Glomerular endothelial cell (primary cell): ENCODE data around the gene CACNB2.

GRCh38 chr10:15313784-15314261, 57.3 kb downstream of the FAM171A1 start:
- RAMPAGE, long total RNA, result no peak

DNA sequence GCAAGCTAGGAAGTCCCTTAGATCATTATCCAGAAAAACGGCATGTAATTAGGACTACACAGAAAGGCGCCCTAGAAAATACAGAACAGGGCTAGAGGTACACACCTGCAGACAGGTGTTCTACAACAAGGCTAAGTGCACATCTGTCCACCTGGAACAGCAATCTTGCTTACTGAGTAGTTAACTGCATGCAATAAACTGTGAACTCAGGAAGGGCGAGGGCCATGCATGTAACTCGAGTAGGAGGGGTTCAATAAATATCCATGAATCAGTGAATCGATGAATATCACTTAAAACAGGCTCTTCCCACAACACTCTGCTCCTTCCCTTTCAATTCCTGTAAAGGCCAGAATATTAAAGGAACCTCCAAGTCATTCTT, 22.0 kb downstream of the FAM171A1 start:
- RAMPAGE, long total RNA, result no peak

DNA sequence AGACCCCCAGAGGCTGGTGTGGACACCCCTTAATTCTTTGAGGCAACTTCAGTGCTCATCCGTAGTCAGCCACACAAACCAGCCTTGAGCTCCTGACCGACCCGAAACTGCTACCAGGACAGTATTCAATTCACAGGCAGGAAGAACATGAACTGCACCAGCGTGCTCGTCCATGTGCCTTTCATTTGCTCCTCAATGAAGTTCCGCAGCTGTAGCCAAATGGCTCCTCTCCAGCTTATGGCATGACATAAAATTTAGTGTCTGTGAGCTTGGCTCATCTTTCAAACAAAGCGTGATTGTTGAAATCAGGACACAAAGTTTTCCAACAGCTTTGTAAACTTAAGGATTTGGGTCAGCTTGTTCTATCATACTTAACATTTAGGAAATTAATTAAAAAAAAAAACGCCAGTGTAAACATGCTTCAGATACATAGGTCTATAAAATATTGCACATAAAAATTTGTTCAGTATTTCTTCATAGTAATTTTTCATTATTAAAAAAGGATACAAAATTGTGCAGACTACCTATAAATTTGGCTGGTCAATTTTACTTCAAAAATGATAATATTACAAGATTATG, 144.2 kb upstream of the FAM171A1 start:
- RAMPAGE, long total RNA, result no peak

DNA sequence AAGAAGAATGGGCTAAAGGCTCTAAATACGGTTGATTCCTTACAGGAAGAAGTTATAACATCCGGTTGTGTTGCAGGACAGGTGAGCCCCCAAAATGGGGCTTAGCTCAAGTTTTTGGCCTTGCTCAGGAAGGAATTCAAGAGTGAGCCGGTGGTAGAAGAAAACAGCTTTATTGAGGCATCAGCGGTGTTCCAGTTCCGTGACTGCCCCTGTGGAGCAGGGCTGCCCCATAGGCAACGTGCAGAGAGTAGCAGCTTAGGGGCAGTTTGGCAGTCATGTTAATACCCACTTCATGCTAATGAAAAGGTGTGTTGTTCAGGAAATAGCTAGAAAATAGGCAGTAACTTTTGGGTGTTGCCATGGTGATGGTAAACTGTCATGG, 36.2 kb upstream of the MINDY3 start:
- RAMPAGE, long total RNA, result no peak

GRCh38 chr10:16828536-16829389, 11.5 kb upstream of the RSU1 start:
- RAMPAGE, long total RNA, result start-site peak on the minus strand at chr10:16828962-16829058, 10 and 28 reads in 2 replicates

GRCh38 chr10:16965977-16966688, 148.9 kb upstream of the RSU1 start:
- RAMPAGE, long total RNA, result no peak

DNA sequence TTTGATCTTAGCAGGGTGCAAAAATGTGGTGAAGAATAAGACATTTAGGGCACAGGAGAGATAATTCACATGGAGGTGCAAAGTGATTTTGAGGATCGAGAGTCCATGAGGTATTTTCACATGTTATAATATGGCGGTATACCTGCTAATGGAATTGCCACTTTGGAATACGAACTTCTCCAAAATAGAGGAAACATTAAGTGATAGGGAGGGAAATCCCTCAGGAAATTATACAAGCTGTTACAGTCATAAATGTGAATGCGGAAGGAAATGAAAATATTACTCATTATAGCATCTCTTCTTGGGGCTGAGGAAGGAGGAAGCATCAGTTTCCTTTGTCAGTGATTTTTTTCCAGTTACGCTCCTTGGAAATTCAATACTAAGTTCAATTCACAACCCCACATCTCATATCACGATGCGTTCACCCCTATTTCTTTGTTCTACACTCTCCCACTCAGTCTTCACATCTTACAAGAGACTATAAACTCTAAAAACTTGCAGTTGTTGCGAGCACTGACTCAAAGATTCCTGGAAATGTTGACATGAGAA, 149.7 kb upstream of the RSU1 start:
- RAMPAGE, long total RNA, result no peak

DNA sequence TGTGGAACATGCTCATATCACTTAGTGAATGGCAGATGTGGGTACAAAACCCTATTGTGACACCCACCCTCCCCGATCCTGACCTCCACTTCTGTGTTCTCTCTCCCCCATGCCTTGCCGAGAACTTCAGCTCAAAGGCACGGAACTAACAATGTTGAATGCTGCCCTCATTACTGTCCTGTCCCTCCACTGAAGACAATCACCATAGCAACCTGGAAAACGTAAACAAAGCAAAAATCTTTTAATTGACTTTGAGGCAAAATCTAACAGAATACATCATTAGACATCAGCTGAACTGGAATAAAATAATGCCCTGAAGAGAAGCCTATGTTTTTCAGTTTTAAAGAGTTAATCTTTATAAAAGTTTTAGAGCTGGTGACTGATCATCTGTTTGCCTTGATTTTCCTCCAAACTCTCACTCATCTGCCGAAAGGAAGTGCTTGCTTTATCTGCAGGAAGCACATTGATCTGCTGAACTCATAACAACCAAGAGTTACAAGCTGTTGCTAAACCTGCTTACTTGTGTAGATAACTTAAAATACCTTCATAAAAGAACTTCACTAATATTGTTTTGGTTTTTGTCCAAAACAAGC, 133.6 kb downstream of the CUBN start:
- RAMPAGE, long total RNA, result no peak

- RAMPAGE, long total RNA, result no peak
These were observed 127.5 kb downstream of the CUBN start for GRCh38 chr10:17001802-17002815.

- RAMPAGE, long total RNA, result no peak
These were observed 100.9 kb downstream of the CUBN start for GRCh38 chr10:17028721-17029197.

GRCh38 chr10:17178938-17179599, 22.4 kb downstream of the TRDMT1 start:
- RAMPAGE, long total RNA, result no peak

GRCh38 chr10:17226622-17227921, 969 bp upstream of the VIM start:
- RAMPAGE, long total RNA, result no peak

GRCh38 chr10:17231797-17232823, 4.1 kb downstream of the VIM start:
- RAMPAGE, long total RNA, result no peak

DNA sequence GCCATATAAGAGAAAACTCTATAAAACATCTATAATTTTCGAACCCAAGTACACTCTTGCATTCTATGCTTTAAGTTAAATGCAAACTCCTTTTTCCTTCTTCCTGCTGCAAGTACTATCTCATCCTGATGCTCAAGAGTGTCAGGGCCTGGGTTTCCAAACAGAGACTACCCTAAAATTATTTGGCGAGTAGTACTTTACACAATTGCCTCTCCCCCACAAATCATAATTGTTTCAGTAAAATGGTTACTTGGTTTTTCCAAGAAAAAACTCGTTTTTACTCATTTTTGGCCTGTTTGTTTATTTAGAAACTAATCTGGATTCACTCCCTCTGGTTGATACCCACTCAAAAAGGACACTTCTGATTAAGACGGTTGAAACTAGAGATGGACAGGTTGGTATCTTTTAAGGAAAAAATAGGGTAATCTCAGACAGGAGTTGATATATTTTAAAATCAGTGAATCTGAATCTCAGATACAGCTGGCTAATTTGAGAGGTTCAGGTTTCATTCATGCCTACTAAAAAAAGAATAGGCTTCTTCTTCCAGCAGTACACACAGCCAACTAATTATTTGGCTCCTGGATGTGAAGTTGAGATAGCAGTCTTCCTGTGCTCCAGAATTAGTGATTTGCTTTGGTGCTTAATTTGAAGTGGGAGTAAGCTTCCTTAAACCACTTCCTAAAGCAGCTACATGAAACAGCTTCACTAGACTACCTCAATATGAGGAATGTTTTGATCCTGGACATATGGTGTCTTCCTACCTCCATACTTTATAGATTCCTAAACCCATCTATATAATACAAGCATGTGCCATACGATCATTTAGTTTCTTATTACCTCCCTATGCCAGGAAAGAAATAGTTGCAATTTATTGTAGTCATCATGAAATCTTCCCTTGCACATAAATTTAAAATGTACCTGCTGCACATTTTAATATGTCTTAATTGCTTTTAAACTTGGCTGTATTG, 8.2 kb downstream of the VIM start:
- RAMPAGE, long total RNA, result no peak

DNA sequence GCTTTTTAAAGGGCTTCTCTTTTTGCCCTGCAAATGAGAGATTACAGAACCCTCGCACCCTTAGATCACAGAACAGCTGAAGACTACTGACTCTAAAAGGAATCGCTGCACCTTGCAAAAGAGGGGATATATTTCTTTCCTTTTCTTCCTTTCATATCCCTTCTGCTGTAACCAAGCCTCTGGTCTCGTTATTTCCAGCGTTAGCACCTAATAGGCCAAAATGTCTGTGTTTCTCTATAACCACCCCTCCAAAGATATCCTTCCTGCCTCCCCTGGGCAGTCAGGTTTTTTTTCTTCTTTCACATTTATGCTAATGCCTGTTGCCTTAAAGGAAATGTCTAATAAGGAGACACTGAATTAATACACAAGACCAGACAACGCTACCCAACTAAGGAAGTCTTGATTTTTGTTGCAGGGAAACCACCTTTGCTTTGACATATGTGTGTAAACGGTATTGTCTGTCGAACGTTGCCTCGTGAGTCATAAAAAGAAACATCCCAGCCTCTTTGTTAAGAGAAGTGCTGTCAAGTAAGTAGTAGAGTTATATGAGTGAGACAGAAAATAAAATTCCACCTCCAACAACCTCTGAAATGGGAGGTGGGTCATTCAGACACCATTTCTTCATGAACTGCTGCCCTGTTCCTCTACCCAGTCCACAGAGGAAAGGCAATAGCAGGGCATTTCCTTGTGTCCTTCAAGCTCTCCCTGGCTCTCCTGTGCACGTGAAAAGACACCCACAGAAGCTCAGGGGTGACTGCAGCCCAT, 10.4 kb downstream of the ST8SIA6 start:
- RAMPAGE, long total RNA, result no peak

GRCh38 chr10:17453620-17453917, 826 bp downstream of the ST8SIA6 start:
- RAMPAGE, long total RNA, result no peak

DNA sequence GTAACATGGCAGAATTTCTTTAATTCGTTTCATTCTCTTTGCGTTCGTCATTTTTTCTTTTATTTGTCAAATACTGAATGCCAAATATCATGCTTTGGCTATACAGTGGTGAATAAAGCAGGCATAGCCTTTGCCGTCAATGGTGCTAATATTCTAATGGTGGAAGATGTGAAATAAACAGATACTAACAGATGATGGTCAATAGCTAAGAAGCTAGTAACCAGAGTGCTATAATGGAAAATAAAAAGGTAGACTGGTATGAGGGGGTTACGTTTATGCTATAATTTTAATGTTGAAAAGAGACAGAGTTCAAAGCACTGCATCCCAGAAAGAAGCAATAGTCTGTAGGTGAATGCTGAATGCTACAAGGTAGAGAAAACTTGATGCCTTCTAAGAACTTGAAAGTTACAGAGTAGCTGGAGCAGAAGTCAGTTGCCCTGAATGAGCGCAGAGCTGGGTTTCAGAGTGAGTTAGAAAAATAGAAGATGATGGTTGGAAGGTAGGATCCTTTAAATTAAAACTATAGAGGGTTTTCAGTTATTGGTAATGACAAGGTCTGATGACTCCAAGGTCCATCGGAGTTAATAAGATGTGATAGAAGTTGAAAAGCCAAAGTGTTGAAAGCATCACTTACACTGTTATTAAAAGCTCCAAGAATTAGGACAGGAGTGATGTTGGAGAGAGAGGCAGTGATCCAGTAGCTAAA, 23.7 kb downstream of the STAM start:
- RAMPAGE, long total RNA, result no peak

DNA sequence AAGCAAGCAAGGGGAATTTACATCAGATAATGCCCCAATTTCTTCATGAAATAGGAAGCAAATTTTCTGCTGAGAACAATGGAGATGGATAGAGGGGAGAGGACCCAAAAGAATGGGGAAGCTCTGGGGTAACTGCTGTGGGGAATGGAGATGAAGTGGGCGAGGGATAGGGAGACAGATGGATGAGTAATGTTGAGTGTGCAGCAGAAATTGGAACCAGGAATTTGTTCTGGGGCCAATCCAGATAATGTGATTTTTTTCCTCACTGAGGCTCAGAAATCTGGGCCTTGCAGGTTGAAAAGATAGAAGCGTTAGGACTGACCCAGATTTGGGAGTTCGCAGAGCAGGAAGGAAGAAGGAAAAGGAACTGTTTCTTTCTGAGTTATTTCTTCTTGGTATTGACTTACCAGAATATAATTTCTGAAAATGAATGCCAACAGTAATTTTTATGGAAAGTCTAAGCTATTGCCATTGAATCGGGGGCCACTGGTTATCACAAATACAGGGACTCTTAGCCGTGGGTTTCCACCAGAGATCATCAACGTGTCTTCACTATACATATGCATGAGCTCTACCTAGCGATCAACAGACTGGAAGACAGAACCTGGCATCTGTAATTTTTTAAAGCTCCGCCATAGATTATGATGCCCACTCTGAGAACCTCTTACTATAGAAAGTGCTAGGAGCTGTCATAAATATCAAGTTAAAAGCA, 24.3 kb upstream of the MRC1 start:
- RAMPAGE, long total RNA, result no peak

DNA sequence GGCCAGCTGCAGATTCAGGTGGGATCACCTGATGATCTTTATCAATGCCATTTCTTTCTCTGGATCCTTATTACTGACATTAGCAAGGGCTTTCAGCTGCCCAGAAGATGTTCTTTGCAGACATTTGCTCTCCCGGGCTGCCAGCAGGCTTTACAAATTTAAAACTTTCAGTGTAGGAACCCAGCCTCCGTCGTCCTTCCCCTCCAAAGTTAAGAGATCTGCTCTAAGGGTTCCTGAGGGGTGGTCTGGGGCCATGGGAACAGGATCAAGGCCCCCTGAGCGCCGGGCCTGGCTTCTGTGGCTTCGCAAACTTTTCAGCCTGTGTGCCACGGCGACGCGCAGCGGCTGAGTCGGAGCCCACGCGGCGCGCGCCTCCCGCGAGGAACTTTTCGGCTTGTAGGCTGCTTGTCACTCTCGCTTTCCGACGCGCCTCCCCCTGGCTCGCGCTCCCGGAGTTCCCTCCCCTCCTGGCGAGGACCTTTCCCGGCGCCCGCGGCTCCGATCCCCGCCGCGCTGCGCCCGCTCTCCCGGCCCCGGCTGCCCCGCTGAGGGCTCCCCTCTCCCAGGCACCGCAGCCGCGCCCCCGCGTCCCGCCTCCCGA, at the start of gene CACNB2:
Gene CACNB2, plus strand, starts transcription at position 508 of the 601 bp plus-strand sequence.
- RAMPAGE, long total RNA, result no peak

- RAMPAGE, long total RNA, result no peak
These were observed 56.7 kb downstream of the CACNB2 start for GRCh38 chr10:18196898-18197442.